Vagina (tissue), 1 donor: ENCODE measurements around a stretch of chr14.

- PRO-cap = no peak
- RAMPAGE, long total RNA = no peak
Measured at GRCh38 chr14:91262752-91263213, 18.3 kb upstream of the GPR68 start.

DNA sequence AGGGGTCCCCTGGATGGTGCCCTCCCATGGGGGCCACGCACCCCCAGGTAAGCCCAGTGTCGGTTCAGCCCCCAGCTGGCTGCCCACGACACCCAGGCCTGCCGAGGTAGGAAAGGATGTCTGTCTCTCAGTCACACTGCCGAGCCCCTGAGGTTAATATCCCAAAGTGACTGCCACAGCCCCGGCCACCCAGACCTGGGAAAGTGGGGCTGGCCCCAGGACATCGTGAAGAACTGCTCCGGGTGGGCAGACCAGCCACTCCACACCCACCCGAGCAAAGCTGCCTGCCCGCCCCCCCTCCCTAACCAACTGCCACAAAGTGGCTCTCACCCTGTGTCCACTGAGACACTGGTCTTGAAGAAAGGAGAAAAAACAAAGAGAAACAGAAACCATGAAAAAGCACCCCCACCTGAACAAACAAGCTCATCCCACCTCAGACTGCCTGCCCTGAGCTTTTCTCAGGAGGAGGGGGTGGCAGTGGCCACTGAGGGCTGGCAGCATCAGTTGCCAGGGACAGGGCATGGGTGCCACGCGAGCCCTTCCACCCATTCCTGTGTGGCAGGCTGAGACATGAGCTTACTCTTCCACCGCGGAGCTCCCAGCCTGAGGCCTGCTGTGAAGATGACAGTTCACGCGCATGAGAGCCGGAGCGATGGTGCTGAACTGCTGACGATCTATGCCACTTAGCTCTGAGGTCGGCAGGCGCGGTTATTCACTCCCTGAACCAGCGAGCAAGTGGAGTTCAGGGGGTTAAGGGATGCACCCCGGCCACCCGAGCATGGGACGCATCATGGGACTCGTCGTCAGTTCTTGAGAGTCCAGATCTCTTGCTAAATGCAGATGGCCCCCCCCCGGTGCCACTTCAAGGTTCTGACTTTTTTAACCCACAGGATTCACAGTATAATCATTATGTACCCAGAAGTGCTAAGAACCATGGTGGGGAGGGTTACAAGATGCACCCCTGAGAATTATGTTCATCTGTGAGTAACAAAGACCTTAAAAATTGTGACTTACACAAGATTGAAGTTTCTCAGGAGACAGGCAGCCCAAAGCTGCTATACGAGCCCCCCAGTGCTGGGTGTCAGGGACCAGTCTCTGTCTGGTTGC lies 40.6 kb downstream of the CCDC88C start:
- PRO-cap = no peak
- RAMPAGE, long total RNA = no peak

DNA sequence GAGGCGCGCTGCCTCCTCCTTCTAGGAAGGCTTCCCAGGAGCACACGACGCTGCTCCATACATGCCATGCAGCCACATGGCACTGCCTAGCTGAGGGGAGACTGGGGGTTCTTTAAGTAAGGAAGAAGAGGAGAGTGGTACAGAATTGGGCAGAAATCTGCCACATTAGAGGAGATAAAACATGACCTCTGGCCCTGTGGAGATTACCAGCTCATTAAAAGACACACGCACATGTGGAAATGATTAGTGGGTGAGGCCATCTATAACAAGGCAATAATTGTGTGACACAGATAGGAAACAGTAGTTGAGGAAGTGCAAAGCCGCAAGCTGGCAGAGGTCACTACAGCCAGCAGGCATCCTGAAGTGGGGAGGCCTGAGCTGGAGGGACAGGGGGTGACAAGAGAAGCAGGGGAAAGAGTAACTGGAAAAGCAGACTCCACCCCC lies 39.7 kb downstream of the CCDC88C start:
- PRO-cap = no peak
- RAMPAGE, long total RNA = no peak

DNA sequence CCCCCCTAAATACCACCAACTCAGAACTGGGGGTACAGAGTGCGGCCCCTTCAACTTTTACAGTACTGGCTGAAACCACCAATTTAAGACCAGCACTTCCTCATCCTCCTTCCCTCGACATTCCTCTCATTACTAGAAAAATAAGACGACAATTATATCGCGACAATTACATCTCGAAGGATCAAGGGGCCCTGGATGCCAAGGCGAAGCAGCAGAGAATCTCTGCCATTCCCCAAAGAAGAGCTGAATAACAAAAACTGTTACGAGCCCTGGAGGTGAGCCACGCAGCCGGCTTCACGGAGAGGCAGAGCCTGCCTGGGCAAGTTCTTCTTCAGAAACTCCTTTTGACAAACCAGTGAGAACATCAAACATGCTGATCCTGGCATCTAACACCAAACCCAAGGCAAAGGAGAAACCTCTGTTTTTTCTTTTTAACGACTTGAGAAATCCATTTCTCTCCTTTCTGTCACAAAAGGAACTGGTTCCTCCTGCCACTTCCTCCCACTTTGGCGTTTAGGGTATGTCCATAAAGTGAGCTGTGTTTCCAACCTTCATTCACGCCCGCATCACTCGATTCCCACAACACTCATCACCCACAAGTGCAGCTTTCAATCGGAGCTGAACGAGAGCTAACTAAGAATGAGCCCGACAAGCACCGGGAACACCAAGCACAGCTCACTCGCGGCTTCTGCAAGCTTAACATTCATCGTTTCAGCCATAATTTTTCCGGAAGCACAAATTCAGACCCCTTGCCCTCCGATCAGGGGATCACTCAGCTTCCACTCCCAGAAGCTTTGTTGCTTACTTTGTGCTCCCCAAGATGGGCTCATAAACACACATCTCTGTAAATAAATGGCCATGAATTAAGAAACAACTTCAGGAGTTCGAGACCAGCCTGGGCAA lies 21.5 kb downstream of the CCDC88C start:
- PRO-cap = no peak
- RAMPAGE, long total RNA = no peak

- PRO-cap = no peak
- RAMPAGE, long total RNA = no peak
Measured at GRCh38 chr14:91413637-91414114, 3.9 kb downstream of the CCDC88C start.

- PRO-cap = no peak
- RAMPAGE, long total RNA = no peak
Measured at GRCh38 chr14:91461926-91462544, 44.4 kb upstream of the CCDC88C start.

- PRO-cap = no peak
- RAMPAGE, long total RNA = no peak
Measured at GRCh38 chr14:91508948-91509483, 1.1 kb downstream of the PPP4R3A start.

- PRO-cap = no peak
- RAMPAGE, long total RNA = no peak
Measured at GRCh38 chr14:91573900-91575011, 64.1 kb upstream of the PPP4R3A start.

GRCh38 chr14:91580405-91580680 lies 70.2 kb upstream of the PPP4R3A start:
- PRO-cap = no peak
- RAMPAGE, long total RNA = no peak

GRCh38 chr14:91668350-91668732 lies 63.5 kb downstream of the CATSPERB start:
- PRO-cap = no peak
- RAMPAGE, long total RNA = no peak

- PRO-cap = no peak
- RAMPAGE, long total RNA = no peak
Measured at GRCh38 chr14:91869663-91870592, 2.6 kb upstream of the TC2N start.

- PRO-cap = no peak
- RAMPAGE, long total RNA = no peak
Measured at GRCh38 chr14:91882810-91883303, 15.5 kb upstream of the TC2N start.

- PRO-cap = unidirectional peak, plus-strand start at chr14:91946015
- RAMPAGE, long total RNA = no peak
Measured at GRCh38 chr14:91945907-91946553, 1.5 kb downstream of the FBLN5 start.

DNA sequence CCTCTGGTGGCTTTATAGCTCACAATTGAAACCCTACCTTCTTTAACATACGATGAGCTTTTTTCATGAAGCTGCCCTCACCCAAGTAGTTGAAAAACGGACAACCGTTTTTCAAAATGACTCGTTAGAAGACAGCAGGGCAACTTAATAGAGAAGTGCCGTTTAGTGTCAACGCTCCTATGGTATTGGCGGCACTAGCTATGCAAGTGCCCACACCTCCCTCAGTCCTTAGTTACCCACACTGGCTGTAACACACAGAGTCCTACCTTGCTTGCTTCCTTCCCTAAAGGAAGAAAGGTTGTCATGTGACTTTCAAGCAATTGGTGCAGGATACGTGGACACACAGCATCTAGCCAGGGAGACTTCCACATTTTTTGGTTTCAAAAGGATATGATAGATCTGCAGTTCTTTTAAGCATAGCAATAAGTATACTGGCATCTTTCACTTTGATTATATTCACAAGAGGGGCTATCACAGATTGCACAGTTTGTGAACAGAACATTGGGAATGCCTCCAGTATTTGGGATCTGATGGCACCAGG lies 825 bp upstream of the TRIP11 start:
- PRO-cap = no peak
- RAMPAGE, long total RNA = no peak

DNA sequence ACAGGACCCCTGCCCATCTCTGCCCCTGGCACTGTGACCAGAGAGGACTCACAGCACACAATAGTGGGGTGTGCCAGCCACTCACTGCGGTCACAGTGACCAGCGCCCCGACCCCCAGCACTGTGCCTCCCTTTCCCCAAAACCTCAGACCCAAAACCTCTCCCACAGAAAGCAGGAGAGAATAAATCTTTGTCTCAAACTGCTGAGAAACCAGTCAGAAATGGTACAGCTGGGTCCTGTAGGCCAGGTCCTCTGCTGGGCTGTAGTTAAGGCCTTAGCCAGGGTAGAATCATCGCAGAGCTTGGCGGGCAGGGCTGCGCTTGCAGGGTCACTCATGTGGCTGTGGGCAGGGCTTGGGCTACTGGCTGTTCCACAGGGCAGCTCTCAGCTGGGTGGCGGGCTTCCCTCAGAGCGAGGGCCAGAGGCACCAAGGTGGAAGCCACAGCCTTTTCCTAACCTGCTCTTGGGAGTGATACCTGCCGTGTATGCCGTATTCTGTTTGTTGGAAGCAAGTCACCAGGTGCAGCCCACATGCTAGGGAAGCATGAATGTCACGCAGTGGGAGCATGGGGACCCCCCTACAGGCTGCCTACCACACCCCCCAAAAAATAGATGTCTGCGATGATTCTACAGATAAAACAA lies 69.9 kb upstream of the RIN3 start:
- PRO-cap = no peak
- RAMPAGE, long total RNA = start-site peak on the plus strand centred at position 128 of the sequence, 677 bp wide, 6 reads

DNA sequence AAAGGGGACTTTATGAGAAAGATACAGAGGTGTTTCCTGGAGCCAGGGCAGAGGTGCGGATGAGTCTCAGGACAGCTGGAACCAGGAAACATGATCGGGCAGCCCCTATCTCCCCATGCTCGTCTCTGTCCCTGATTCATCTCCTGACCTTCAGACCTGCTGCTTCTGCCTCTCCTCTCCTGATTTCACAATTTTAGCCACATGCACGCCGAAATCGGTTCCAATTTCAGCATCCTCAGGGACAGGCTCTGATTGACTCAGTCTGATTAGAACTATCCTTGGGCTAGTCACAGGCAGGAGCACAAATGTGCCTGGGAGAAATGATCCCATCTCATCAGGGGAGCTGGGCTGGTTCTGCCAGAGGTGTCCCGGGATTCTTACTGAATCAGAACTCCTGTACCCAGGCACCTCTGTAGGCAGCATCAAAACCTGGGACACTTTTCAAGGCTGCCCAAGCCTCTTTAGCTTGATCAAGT lies 40.0 kb upstream of the RIN3 start:
- PRO-cap = no peak
- RAMPAGE, long total RNA = no peak

DNA sequence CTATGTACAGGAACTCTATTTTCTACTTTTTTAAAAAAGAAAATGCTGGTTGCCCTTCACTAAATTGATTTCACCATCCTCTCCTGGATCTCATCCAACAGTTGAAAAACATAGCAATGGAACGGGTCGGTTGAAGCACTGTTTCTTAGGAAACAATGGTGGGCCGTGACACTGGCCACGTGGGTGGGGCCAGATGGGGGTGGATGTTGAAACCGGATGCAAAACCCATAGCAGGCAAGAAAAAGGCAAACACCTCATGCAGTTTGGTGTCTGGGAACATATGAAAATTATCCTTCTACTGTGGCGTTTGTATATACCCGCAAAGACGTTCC lies 37.8 kb upstream of the RIN3 start:
- PRO-cap = no peak
- RAMPAGE, long total RNA = no peak

- PRO-cap = no peak
- RAMPAGE, long total RNA = no peak
Measured at GRCh38 chr14:92503795-92504423, 9.7 kb upstream of the RIN3 start.

GRCh38 chr14:92514105-92514885 lies 714 bp downstream of the RIN3 start:
- PRO-cap = bidirectional peak, plus-strand start at chr14:92514345, minus-strand start at chr14:92514051; bidirectional peak, plus-strand start at chr14:92514742, minus-strand start at chr14:92514650
- RAMPAGE, long total RNA = no peak

GRCh38 chr14:92706742-92707003 lies 41.8 kb downstream of the LGMN start:
- PRO-cap = no peak
- RAMPAGE, long total RNA = no peak